Daoy (cell line): Measurements from ENCODE around the gene SYNPR.

DNA sequence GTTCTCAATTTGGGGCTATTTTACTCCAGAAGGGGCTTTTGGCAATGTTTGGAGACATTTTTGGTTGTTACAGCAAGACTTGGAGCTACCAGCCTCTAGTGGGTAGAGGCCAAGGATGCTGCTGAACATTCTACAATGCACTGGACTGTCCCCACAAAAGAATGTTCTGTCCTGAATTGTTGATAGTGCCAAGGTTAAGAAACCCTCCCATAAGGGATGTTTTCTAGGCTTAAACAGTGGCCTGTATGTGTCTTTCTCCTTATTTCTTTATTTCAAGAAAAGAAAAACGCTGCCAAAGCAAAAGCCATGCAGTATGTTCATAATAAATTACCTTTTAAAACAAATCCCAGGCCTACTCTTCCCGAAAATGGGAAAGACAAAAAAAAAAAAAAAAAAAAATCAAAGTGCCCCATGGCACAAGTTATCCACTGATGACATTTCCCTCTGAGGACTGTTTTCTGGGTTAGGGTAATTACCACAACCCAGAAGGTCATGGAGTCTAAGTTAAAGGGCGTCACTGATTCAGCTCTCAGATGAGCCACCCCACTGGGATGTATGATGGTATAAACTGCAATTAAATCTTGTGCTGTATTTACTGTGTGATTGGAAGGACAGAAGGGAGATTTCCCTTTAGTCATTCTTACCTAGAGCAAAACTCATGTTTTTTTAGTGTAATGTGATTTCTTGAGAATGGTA, 243.9 kb downstream of the PTPRG start:
- RAMPAGE, long total RNA = no peak

DNA sequence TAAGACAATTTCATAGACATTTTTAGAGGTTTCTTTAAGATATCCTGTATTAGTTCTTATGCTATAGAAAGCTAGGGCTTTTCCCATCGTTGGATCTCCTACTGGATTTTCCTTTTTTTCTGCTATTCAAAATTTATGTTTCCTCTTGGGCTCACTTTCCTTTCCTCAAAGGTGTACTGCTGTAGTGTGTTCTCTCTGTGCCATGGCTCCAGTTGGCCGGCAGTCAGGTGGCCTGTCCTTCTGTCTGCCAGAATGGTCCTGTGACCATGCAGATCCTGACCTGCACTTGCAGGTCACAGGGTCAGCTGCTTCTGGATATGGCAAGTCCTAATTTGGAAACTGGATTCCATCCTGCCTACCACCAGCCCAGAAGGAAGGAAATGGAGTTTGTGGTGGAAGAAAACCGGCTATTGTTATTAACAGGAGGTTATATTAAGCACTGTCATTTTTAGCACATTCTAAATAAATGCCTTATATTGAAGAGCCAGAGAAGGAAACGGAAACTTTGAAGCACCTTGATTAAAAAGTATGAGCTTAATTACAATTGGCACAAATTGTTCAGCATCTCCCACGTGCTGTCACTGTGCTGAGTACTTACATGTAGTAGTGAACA, 362.7 kb downstream of the PTPRG start:
- RAMPAGE, long total RNA = no peak

DNA sequence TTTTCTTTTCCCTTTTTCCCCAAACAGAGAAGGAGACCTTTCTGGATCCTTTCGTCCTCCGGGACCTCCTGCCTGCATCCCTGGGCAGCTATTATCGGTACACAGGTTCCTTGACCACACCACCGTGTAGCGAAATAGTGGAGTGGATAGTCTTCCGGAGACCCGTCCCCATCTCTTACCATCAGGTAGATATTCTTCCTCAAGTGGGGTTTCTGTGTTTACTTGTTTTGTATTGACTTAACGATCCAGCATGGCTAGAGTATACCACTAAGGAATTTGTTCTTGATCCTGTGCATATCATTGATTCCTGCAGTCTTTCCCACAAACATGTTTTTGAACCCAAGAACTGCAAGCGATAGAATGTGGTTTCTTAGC, 161.8 kb upstream of the C3orf14 start:
- RAMPAGE, long total RNA = no peak

- RAMPAGE, long total RNA = no peak
These were observed 151.0 kb upstream of the C3orf14 start for GRCh38 chr3:62167802-62168244.

- RAMPAGE, long total RNA = no peak
These were observed 231.0 kb upstream of the FEZF2 start for GRCh38 chr3:62604346-62604785.

DNA sequence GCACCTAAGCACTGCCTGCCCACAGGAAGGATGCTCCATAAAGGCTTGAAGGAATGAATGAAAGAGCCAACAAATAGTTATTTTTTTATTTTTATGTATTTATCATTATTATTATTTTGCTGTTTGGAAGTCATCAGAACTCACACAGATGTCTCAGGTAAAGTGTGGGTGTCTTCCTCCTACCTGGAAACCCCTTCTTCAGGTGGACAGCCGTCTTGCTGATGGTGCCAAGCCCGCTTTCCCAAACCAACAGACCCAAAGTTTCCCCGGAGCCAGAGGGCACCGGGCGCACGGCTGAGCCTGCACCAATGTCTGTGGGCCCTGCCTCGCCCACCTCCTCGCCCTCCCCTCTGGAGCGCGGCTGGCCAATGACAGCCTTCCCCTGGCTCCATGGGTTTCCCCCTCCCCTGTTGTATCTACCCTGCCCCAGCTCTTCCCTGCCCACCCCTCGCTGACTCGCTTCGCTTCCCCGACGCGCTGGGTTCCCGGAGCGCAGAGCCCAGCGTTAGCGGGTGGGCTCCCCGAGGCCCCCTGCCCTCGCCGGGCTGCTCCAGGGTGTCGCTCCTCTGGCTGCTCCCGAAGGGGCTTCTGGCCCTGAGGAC, at the start of gene SYNPR:
SYNPR (plus strand) TSS at position 444 of the 602 bp plus-strand sequence.
- RAMPAGE, long total RNA = no peak

GRCh38 chr3:63328369-63328681, 50.2 kb downstream of the SYNPR start:
- RAMPAGE, long total RNA = no peak

DNA sequence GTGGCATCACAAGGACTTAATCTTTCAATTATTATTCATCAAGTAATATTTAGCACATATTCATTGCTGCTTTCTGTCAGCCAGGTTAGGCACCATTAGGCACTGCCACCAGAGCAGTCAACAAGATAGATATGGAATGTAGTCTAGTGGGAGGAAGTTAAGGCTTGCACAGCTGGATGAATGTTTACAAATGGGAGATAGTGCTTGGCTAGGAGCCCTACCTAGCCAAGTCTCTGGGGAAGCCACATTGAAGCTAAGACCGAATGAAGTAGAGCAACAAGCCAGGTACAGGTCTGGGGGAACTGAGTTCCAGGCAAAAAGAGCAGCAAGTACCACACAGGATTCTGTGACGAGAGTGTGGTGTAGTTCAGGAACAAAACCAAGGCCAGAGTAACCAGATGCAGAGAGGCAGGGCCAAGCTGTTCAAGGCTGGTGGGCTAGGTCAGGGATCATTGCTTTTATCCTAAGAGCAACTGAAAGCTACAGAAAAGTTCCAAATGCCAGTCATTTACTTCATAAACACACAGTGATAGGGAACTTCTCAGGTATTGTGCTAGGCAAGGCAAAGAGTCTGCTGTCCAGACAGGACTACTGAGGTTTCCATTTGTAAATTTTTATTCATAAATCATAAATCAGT, 77.6 kb downstream of the PSMD6 start:
- RAMPAGE, long total RNA = no peak

DNA sequence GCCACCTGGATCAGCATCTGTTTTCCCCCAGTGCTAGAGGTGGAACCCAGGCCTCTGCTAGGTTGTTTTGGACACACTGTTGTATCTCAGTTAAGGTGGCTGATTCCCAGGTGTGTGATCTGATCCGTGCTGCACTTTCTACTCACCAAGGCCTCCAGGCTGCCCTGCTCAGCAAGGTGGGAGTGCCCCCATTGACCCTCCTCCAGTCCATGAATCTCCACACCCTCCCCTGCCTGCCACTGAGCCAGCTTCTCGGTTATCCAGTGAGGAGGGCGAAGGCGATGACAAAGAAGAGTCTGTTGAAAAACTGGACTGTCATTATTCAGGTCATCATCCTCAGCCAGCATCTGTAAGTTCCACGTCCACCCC, 33.3 kb downstream of the PSMD6 start:
- RAMPAGE, long total RNA = no peak

DNA sequence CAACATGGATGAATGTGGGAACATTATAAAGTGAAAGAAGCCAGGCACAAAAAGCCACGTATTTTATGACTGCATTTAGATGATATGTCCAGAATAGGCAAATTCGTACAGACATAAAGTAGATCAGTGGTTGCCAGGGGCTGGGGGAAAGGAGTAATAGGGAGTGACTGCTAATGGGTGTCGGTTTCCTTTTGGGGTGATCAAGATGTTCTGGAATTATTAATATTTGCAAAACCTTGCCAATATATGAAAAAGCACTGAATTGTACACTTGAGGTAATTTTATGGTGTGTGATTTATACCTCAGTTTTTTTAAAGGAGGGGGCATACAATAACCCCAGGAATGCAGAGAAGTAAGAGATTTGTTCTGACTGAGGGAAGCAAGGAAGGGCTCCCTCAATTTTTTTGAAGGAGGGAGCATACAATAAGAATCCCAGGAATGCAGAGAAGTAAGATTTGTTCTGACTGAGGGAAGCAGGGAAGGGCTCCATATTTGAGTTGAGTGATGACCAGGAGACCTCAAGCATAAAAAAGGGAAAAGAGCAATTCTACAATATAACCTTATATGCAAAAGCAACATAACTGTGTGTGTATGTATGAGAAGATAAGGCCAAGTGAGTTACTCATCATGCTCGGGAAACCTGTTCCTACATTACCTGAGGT, 6.2 kb downstream of the PSMD6 start:
- RAMPAGE, long total RNA = no peak

DNA sequence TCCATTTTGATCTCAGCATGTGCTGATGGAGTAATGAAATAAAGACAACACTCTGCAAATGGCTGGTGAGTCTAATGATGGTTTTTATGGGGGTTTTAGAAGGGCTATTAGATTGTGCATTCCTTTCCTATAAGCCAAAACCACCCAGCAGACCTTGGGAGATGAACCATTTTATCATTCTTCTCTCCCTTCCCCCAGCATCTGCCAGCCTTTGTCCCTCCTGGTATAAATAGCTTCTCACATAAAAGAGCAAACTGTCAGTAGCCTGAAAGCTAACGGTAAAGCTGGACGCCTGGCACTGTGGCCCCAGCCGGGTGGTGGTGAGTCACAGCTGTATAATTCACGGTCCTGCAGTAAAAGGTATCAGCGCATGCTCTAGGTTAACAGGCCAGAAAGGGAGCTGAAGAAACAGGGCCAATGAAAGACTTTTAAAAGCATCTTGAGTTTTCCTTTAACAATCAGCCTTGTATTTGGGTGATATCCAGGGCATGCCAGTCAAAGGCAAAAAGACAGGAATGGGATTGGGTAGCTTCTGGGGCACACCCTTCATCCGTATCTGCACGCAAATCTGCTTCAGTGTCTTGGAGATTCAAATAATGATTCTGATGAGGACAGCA, 37.6 kb downstream of the PRICKLE2 start:
- RAMPAGE, long total RNA = no peak

GRCh38 chr3:64546665-64547089, 141.1 kb downstream of the ADAMTS9 start:
- RAMPAGE, long total RNA = no peak

GRCh38 chr3:64627291-64628267, 60.2 kb downstream of the ADAMTS9 start:
- RAMPAGE, long total RNA = no peak

GRCh38 chr3:64728340-64728900, 40.6 kb upstream of the ADAMTS9 start:
- RAMPAGE, long total RNA = no peak

GRCh38 chr3:64813524-64814188, 125.9 kb upstream of the ADAMTS9 start:
- RAMPAGE, long total RNA = no peak

DNA sequence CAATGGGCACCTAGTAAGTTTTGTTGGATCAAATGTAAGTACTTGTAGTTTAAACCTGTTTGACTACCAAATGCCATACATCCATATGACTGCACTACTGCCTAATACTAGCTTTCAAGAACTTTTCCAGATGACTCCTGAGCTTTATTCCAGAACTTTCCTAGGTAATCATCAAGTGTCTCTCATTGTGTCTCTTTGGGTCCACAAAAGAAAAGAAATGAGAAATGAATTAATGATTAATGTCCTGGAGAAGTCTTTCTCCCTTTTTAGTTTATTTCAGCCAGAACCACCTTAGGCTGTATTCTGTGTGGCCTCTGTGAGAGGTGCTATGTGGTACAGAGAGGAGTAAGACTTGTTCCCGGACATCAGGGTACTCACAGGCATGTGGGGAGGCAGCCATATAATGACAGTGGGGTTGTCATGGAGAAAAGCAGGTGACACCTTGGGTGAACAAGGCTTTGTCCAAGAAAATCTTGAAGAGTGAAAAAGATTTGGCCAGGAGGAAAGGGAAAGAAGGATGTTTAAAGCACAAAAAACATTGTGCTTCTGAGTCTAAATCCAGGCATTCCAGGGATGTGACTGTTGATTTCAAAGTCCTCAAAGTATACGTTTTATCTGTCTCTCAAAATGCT, 232.7 kb upstream of the ADAMTS9 start:
- RAMPAGE, long total RNA = no peak

DNA sequence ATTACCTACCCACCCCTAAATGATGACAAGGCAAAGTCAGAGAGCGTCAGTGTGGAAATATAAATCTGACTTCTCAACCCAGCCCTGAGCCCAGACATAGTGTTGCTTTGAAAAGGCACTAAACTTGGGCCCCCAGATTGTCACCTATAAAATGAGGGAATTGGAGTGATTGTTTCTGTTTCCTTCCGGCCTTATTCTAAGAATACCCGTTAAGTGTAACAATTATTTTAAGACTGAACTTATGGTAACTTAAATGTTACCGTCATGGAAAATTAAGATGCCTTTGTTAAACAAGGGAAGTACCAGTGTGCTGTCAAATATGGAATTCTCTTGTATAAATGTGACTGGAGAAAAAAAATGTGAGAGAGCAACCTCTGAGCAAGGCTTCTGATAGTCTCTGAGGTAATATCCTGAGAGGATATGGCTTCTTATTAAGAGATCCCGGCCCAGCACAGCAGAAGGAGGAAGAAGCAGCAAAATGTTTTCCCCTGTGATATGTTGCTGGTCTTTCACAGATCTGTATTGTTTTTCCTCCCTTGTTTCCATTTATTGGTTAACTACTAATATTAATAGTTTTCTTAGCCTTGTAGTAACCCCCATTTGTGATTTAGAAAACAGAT, 480.7 kb upstream of the ADAMTS9 start:
- RAMPAGE, long total RNA = no peak

DNA sequence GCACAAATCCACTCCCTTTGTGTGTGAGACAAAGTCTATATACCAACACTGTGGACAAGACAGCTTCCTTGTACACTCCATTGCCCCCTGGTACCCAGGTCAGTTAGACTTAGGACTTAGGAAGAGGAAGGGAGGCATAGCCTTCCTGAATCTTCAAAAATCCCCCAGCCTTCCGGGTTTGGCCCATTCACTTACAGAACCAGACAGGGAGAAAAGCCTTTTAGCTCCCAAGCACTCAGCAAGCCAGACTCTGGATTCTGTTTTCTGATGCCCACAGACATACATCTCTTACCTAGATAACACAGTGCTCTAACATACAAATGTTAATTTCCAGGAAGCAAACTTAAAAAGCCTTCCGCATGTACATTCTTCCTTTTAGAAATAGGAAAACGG, 442.2 kb downstream of the MAGI1 start:
- RAMPAGE, long total RNA = no peak

DNA sequence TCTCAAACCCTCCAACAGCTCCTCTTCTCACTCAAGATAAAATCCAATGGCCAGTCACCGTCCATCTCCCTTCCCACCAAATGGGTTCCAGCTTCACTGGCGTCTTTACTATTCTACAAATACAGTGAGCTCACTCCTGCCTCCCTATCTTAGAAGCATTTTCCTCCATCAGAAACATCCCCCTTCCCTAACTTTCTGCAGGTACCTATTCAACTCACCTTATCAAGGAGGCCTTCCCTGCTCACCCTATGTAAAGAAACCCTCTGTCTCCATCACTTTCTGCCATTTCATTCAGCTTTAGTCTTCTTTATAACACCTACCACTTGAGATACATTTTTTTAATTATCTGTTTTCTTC, 342.7 kb downstream of the MAGI1 start:
- RAMPAGE, long total RNA = no peak

- RAMPAGE, long total RNA = no peak
These were observed 195.6 kb downstream of the MAGI1 start for GRCh38 chr3:65843014-65843532.